MCF 10A (cell line): Measurements from ENCODE around the gene MDFIC.

DNA sequence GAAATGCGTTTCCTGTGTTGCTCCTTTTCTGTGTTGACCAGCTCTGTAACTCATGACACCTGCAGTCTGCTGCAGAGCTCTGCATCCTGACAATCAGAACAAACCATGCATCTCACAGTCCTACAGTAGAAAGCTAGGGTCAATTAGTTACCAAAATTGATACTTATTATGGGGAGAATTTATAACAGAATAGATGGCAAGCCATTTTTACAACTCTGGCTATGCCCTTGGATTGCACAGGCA is 28.0 kb upstream of the IFRD1 start:
- PRO-cap = no peak
- RRBS = no CpG with 5 or more reads among the region's 1 CpG

DNA sequence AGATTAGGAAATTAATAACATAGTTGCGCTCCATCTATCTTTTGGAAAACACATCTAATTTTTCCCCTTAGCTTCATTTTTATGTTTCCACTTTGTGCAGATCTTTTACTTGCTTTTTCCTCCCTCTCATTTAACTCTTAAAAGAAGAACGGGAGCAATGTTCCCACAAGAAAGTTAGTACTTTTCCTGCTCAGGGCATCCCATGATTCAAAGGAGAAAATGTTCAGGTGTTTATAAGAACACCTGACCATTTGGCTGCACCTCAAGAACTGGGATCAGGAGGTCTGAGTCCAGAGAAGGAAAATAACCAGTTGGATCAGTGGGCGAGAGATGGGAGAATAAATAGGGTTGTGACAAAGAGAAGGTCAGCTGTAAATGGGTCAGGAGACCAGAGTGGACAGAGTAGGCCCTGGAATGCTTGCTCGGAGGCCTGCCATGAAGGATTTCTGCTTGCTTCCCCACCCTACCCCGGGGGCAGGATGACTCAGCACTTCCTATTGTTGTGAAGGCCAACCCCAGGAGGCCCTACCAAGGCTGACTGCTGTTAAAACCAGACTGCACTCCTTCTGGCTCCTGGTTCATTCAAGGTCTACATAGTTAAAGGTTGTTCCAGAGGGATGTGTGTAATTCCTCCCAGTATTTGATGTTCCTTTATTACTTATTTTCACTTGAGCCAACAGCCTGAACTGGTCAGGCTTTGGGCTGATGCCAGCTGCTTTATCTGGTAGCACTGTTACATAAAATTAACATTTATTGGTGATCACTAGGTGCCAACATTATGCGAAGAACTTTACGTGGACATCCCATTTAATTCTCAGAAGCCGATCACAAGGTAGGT is 27.4 kb upstream of the IFRD1 start:
- PRO-cap = bidirectional peak, plus-strand start at position 574 of the sequence, minus-strand start at position 481 of the sequence
- RRBS = no CpG with 5 or more reads among the region's 8 CpGs

DNA sequence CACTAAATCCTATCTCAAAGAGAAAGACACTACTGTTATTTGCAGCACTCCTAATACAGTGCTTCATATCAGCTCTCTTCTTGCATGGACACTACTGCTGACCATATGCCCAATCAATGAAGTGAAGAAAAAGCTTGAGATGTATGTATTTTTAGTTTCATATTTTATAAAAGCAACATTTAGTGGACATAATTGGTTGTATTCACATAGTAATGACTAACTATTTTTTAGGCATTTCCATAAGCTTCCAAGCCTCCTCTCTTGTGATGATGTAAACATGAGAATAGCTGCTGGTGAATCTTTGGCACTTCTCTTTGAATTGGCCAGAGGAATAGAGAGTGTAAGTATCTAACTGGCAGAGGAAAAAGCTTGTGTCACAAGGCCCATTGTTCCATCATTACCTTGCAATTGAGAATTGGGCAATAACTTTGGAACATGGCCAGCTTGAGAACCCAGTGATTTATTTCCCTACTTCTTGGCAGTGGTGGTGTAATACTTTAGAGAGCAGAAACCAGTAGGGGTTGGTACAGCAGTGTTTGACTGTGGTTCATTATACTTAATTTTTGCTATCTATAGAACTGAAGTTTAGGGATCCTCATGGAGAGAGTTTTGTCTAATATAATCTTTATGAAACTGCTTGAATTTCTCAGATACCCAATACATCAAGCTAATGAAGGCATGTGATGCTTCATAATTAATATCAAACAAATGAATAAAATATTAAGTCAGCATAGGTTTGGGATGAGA is 12.0 kb downstream of the IFRD1 start:
- PRO-cap = no peak

DNA sequence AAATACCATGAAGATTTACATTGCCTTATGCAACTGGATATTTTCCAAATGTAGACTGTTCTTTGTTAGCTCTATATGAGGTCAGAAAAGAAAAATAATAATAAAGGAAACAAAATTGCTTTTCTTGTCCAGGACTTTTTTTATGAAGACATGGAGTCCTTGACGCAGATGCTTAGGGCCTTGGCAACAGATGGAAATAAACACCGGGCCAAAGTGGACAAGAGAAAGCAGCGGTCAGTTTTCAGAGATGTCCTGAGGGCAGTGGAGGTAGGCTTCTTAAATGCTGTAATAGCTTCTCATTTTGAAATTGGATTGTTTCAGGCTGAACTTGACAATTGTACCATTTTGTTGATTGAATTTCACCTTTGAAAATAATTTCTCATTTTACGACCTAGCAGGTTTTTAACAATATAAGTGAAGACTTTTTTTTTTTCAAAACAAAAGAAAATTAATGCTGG is 12.9 kb upstream of the LSMEM1 start:
- PRO-cap = no peak
- RRBS = no CpG with 5 or more reads among the region's 4 CpGs

DNA sequence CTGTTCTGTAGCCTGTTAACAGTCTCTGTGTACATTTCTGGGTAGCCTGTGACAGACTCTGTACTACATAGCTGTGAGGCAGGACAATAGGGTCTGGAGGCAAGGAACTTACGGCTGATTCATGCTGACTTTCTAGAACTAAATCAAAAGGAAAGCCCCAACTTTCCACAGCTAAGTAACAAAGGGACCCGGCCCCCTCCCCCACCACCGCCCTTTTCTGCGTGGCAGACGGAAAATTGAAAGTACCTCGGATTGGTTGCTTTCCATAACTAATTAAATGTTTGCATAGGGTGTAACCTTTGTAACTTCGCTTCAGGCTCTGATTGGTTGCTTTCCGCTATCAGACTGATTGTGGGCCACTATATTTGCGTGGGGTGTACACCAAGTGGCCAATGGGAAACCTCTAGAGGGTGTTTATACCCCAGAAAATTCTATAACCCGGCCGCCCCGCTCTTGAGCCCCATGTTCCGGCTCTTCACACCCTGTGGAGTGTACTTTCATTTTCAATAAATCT is 1.5 kb upstream of the TMEM168 start:
- PRO-cap = no peak
- RRBS = no CpG with 5 or more reads among the region's 13 CpGs

DNA sequence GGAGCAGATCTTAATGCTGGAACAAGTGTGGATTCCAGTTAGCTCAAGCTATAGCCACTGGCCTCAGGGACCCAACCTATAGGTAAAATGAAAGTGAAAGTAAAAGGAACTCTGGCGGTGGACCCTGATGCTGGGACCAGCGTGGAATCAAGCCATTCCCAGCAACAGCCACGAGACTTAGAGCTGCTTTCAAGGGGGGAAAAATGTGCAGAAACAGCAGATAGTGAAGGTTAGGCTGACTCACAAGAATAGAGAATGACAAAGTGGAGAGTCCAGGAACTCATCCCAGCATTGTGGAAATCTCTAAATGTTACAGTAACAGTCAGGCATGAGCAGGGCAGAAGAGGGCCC is 129.5 kb upstream of the PPP1R3A start:
- PRO-cap = no peak
- RRBS = no CpG with 5 or more reads among the region's 3 CpGs

DNA sequence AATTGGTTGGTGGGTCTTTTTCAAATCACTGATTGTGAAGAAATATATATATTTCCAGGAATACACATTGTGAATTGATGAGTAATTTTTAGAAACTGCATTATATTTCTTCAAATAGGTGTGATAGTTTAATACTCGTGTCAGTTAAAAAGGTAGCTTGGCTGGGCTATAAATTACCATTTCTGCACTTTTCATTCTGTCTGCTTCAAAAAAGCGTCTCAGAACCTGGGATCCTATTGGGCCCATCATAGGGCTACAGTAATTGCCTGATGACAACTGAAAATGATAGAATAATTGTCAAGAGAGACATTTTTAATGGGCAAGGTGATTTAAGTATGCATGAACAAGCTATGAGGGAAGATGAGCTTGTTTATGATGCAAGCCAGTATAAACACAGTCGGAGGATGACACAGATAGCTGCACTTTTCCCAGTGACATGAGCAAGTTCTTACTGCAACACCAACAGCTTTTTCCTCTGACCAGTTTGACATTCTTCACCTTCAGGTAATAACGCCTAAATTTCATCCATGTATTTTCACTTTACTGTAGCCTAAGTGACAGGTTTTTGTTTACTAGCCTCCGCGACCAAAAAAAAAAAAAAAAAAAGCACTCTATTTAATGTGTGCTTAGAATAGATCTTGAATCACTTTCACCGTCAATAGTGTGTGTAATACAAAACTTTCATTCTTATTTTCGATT is 1.5 kb downstream of the FOXP2 start:
- PRO-cap = no peak
- RRBS = no CpG with 5 or more reads among the region's 8 CpGs

DNA sequence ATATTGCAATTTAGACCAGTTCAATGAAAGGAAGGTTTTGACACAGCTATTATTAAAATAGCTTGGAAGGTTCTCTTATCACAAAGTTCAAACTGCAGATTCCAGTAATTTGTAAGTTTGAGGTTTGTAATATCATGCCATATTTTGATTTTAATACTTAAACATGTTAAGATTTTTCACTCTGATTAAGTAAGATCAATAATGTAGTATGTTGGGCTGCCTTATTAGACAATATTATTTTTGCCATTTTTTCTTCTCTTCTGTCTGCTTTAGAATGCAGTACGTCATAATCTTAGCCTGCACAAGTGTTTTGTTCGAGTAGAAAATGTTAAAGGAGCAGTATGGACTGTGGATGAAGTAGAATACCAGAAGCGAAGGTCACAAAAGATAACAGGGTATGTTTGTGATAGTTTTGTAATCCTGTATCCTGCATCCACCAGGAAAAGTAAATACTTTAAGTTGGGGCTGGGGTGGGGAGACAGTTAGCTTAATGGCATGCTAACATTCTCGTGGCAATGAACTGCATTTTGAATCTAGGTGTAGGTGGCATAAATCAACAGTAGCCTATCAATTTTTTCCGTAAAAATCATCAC is 247.3 kb downstream of the FOXP2 start:
- PRO-cap = no peak
- RRBS = no CpG with 5 or more reads among the region's 5 CpGs

- PRO-cap = no peak
- RRBS = no CpG with 5 or more reads among the region's 5 CpGs
These were observed 5.4 kb upstream of the MDFIC start for GRCh38 chr7:114916426-114917032.

- PRO-cap = bidirectional peak, plus-strand start at chr7:114922181, minus-strand start at chr7:114922165; bidirectional peak, plus-strand start at chr7:114922351, minus-strand start at chr7:114922261
- RRBS = 4% methylated on average over 19 of the region's 32 CpGs
These were observed at the start of gene MDFIC for GRCh38 chr7:114921960-114922432. Gene MDFIC (plus strand): TSS chr7:114922094.

DNA sequence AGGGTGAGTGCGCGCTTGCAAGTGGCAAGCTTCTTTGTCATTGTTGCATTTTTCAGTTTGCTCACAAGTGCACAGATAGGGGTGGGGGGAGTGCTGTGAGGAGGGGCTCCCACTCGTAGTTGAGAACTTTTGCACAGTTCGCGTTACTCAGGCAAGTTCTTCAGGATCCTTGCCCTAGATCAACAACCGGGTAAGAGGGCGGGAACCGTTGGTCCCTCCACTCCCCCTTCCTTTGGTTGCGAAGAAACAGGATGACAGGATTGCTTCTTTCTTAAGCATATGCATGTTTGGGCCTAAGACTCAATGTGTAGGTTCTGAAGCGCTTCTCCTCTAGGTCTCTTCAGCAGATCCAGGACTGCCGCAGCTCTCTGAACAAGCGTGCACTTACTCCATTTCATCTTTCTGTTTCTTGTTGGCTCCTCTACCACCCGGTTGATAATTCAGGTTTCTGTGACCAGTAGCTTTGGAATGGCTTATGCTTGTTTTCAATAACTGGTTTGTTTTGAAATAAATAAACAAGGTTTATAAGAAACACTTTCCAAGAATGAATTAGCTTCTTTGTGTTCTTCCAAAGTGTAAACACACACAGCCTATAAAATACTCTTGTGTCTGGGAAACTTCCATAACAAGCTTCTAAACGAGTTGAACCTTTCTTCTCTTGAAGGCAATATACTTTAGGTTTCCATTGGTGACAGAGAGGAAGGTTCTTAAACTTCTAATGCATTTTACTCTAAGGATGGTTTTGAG is 1.4 kb downstream of the MDFIC start:
- PRO-cap = bidirectional peak, plus-strand start at position 278 of the sequence, minus-strand start at position 171 of the sequence
- RRBS = no CpG with 5 or more reads among the region's 14 CpGs

DNA sequence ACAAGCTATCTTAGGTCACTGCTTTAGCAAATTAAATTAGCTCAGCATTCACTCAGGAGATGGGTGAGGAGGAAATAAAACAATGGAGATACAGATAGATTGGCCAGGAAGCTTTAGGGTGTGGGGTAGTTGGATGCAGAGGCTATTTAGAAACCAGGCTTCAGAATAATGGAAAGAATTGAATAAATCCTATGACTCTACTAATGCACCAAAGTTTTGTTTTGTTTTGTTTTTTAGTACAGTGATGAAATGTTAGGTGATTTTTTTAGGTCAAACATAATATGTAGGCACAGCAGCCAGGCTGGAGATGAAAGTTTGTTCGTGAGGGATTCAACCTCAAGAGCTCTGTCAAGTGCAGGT is 66.2 kb downstream of the MDFIC start:
- PRO-cap = no peak
- RRBS = no CpG with 5 or more reads among the region's 1 CpG

DNA sequence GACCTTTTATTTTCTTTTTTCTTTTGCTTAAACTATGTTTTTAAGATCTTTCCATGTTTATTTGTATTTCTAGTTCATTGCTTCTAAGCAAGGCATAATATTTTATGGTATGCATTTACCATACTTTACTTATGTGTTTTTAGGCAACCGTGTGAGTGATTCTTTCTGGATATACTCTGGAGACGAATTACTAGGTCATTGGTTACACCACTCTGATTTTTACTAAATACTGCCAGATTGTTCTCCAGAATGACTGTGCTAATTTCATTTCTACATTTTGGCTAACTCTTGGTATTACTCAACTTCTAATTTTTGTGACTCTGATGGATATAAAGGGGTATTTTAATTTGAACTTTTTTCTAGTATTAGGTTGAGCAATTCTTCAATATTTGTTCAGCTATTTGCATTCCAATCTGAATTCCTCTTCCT is 223.5 kb downstream of the MDFIC start:
- PRO-cap = no peak
- RRBS = no CpG with 5 or more reads among the region's 2 CpGs

DNA sequence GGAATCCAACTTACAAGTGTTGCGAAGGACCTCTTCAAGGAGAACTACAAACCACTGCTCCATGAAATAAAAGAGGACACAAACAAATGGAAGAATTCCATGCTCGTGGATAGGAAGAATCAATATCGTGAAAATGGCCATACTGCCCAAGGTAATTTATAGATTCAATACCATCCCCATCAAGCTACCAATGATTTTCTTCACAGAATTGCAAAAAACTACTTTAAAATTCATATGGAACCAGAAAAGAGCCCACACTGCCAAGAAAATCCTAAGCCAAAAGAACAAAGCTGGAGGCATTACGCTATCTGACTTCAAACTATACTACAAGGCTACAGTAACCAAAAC is 37.0 kb downstream of the TFEC start:
- PRO-cap = unidirectional peak, plus-strand start at position 92 of the sequence
- RRBS = no CpG with 5 or more reads among the region's 4 CpGs

GRCh38 chr7:116258591-116259188 is 48.4 kb downstream of the TES start:
- PRO-cap = no peak
- RRBS = no CpG with 5 or more reads among the region's 3 CpGs

GRCh38 chr7:116393484-116394266 is 105.9 kb upstream of the CAV2 start:
- PRO-cap = no peak
- RRBS = no CpG with 5 or more reads among the region's 7 CpGs

GRCh38 chr7:116629001-116629284 is 43.1 kb upstream of the MET start:
- PRO-cap = bidirectional peak, plus-strand start at chr7:116629154, minus-strand start at chr7:116629144
- RRBS = no CpG with 5 or more reads among the region's 2 CpGs

DNA sequence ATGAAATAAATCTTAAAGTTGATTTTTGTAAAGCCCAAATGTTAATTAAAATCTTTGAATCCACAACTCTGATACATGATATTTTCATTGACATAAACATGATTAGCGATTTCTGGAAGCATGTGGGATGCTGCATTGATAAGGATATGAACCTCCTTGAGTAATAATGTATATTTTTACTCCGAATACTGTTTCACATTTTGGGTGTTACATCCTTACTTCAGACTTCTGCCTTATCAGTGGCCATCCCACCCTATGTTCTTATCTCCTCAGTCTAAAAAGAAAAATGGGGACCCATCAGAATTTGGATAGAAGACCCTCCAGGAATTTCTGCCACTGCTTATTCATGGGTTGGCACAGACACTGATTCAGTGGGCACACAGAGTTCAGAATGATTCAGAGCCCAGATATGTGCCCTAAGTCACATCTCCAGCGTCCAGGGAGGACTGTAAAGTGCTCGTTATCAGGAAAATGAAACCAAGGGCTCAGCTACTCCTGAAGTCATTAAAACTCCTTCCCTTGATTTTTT is 34.4 kb downstream of the MET start:
- PRO-cap = no peak
- RRBS = no CpG with 5 or more reads among the region's 4 CpGs

GRCh38 chr7:116771646-116771968 is 90.8 kb upstream of the CAPZA2 start:
- PRO-cap = no peak
- RRBS = no CpG with 5 or more reads among the region's 6 CpGs

DNA sequence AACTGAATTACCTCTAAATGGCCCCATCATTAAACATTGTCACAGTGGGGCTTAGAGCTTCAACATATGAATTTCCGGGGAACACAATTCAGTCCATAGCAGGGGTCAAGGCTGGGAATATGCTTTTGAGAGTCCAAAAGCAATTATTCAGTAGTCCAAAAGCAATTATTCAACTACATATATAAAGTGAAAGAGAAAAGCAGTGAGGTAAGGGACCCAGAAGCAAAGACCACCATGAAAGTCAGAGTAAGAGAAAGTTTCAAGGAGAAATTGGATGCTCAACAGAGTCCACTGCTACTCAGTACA is 76.2 kb upstream of the CAPZA2 start:
- PRO-cap = unidirectional peak, plus-strand start at position 187 of the sequence
- RRBS = no CpG with 5 or more reads among the region's 1 CpG